Bronchus (tissue), 1 donor: ENCODE measurements around a stretch of chr20.

- PRO-cap: no peak
These were observed 17.2 kb downstream of the TGM2 start for GRCh38 chr20:38147688-38148446.

GRCh38 chr20:38173160-38173832, 8.2 kb upstream of the TGM2 start:
- PRO-cap: bidirectional peak, plus-strand start at chr20:38173591, minus-strand start at chr20:38173437

DNA sequence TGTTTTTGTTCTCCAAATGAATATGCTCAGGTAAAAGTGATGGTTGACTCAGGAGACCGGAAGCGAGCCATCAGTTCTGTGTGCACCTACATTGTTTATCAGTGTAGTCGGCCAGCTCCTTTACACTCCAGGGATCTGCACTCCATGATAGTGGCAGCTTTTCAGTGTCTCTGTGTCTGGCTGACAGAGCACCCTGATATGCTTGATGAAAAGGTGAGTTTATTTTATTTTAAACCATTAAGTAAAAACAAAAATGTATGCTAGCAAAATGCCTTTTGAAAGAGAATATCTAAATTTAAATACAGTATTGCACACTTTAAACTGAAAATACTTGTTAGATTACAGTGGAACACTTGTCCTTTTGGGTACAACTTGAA, 41.3 kb upstream of the ADIG start:
- PRO-cap: no peak

GRCh38 chr20:38577264-38577636, 3.7 kb upstream of the ADIG start:
- PRO-cap: no peak

- PRO-cap: bidirectional peak, plus-strand start at chr20:38748919, minus-strand start at chr20:38748821
These were observed 367 bp downstream of the ACTR5 start for GRCh38 chr20:38748579-38749074.

DNA sequence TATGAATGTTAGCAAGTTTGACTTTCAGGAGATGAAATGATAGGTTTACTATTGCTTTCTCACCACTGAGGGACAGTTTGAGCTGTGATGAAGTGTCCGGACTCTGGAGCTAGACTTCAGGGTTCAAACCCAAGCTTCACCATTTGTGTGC, 8.2 kb downstream of the DHX35 start:
- PRO-cap: no peak

DNA sequence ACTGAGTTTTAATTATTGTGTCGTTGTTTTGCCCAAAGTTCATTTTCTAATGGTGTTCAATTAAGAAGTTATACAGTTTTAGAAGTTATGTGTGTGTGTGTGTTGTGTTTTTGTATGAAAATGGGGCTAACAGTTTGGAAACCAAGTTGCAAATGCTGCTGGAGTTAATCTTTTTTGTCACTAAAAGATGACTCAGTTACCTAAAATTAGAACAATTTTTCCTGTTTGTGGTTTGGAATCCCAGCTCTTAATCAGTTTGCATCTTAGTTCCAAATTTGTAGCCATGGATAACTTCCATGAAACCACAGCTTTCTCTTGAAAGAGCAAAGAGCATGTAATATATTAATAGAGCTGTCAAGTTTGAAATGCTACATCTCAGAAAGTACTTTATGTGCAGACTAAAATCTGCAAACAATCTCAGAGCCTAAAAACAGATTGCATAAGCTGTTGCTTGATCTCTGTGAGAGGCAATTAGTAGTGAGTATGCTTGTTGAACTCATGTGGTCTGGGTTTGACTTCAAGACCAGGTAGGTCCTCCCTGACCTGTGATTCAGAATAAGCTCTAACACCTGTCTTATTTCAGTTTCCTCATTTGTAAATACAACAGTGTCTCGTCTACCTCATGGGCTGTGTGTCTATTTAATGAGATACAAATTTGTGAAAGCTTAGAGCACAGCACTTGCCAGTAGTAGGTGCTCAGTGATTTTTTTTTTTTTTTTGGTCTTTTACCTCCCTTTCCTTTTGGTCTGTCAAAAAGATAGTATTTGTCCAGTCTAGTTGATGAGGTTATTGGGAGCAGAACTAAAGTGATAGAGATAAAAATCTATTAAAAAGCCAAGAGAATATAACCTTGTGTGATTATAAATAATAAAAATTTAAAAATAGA, 23.6 kb downstream of the DHX35 start:
- PRO-cap: no peak

DNA sequence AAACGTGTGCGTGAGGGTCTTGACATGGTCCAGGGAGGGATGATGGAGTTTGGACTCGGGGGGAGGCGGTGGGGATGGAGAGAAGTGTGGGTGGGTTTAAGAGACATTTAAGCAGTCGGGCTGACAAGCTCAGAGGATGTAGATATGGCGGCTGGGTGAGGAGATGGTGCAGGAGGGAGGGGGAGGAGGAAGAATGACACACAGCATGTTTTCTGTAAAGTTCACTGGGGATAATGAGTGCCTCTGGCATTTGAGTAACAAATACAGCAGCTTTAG, 107.8 kb downstream of the DHX35 start:
- PRO-cap: no peak

DNA sequence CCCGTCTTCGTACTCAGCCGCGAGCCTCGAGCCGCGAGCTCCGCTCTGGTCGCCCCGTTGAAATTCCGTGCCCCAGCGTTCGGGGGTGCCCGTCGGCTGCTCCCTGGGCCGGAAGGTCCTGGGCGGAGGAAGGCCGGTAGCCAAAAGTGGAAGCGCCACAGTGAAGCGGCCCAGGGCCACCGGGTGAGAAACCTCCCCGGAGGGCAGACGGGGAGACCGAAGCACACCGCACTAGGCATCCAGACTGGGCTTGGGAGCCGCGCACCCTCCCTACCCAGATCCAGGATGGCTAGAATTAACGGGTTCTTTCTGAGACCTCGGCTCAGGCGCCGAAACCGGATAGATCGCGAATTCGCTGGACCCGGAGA, 1.3 kb upstream of the MAFB start:
- PRO-cap: no peak

DNA sequence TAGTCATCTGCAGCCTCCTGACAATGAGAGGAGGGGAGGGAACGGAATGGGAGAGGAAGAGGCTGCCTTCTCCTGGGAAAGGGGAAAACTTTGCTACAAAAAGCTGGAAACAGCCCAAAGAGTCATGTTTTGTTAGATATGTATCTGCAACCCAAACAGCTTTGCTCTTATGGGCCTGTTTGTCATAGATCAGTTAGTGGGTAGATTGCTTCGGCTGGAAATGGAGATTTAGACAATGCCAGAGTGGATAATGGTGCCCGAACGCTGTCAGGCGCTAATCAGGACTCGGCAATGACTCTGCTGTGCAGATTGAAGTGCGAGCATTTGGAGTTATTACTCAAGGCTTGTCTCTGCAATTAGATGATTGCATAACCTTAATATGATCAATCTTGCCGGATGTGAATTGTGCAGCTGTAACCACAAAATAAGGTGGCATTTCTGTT, 92.4 kb upstream of the MAFB start:
- PRO-cap: no peak

DNA sequence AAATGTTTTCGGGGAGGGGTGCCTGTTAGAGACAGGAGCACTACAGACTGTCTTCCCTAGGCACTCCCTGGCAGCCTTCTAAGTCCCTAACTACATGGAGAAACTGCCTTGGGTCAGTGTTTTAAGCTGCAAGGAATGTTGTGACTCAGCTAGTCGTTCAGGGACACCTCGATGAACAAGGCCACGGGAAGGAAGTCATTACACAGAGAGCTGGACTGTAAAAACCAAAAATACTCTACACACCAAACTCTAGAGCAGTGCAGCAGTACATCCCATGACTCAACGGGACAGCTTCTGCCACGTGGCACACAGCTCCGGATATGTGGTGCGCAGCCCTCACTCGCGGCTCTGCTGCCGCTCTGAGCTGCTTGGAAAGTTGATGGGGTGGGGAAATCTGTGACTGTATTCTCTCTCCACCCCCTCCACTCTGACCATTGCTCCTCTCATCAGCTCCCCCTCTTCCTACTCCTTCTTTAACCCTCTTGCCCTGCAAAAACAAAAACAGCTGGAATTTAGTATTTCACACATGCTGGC, 11.1 kb upstream of the LPIN3 start:
- PRO-cap: unidirectional peak, minus-strand start at position 80 of the sequence

GRCh38 chr20:41358526-41359273, 7.9 kb downstream of the EMILIN3 start:
- PRO-cap: no peak

GRCh38 chr20:41557255-41557978, 60.8 kb downstream of the CHD6 start:
- PRO-cap: no peak

DNA sequence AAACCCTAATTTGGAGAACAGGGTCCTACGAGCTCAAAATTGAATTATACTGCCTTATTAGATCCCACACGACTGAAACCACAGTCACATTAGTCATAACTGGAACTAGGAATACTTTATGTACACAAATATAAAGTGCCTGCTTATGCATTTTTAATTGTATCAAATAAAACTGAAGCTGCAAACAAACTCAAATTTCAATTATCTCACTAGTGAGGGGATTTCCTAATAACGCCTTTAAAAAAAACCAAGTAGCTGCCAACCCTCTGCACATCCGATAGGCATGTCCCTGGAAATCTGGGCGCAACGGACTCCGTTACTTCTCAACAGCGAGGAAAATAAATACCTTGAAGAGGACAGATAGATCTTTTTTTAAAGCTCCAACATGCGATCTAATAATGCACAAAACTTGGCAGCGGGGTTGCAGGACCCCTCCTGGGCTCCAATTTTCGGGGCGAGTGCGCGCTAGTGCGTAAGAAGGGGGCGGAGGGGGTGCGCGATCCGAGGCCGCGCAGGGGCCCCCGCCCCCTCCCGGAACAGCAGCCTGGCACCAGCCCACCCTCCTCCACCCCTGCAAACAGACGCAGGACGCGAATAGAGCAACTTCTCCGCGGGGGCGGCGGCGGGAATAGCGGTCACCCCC, 799 bp downstream of the CHD6 start:
- PRO-cap: unidirectional peak, plus-strand start at position 576 of the sequence

- PRO-cap: no peak
These were observed 319 bp downstream of the CHD6 start for GRCh38 chr20:41617900-41618215.

GRCh38 chr20:41692463-41693098, 74.4 kb upstream of the CHD6 start:
- PRO-cap: bidirectional peak, plus-strand start at chr20:41693002, minus-strand start at chr20:41692850

DNA sequence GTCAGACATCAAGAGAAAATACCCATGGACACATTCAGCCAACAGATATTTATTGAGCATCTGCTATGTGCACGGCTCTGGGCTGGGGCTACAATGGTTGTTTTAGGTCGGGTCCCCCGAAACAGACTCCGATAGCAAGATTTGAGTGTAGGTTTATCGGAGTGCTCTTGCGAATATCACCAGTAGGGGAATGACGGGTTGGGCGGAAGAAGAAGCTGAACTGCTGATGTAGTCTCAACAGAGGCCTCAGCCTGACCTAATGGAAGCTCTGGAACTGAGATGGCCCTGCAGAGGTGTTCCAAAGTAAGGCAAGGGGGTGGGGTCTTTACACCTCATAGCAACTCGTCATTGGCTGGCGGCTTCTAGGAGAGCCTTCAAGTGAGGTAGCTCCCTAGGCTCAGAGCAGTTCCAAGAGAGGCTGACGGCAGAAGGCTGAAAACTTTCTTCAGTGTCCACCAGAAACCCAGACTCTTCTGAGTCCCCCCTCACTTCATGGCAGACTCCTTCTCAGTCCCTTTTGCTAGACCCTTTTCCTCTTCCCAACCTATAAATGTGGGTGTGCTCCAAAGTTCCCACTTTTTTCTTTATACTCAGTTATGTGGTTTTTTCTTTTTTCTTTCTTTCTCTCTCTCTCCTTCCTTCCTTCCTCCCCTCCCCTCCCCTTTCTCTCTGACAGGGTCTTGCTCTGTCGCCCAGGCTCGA, 1.2 kb downstream of the L3MBTL1 start:
- PRO-cap: no peak

DNA sequence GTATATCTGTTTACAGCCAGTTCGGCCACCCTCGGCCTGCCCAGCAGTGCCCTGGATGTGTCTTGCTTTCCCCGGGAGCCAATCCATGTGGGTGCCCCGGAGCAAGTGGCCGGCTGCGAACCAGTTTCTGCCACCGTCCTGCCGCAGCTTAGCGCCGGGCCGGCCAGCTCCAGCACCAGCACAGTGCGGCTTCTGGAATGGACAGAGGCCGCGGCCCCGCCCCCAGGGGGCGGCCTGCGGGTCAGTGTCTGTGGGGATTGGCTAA, 6.3 kb downstream of the L3MBTL1 start:
- PRO-cap: unidirectional peak, minus-strand start at position 177 of the sequence

DNA sequence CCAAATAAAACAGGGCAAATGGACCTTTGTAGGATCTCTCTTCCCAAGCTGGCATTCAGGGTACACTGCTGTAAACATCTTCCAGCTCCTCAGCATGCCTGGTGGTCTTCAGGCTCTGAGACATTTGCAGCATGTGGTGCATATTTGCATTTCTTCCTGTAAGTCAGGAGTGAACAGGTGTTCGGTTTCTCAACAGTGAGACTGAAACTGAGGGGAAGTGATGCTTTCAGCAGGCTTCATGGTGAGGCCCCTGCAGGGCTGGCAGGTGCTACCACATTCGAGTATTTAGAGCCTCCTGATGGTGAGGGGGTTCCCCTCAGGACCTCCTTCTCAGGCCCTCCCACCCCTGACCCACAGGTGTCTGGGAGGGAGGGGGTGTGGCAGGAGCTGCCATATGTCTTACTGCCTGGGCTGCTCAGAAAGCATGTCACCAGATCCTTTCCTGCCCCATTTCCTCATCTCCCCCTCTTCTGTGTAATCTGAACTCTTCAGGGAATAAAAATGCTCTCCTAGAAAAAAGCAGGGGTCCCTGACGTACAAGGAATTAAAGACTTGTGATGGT, 15.1 kb downstream of the MYBL2 start:
- PRO-cap: no peak

DNA sequence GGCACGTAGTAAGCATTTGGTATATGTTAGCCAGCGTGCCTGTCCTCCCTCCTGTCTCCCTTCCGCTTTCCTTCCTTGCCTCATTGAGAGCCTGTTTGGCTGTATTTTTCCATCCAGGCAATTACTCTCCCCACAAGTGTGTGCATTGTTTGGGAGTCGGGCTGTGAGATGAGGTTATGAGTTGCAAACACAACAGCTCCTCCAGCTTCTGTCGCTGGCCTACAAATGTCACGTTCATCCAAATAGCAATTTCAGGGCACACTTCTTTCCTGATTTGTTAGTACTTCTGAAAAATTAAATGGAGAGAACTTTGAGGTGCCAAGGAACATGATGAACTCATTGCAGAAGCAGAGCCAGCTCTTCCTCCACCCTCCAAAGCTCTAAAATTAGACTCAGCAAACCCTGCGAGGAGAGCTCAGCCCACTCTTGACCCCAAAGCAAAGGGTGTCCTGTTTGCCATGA, 50.7 kb upstream of the TOX2 start:
- PRO-cap: no peak